ENCODE results near the gene GNA14.

DNA sequence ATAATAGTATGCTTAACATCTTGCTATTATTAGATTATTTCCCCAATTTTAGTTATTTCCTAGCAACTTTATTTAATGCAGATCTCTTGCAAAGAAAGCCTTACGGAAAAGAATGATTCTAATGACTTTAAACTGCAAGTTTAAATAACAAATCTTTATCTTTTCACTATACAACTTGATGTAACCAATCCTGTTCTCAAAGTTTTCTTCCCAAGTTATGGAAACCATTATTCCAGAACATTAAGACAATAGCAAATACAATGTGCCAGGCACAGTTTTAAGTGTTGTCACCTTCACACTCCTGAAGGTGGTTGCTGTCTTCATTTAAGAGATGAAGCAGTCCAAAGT lies 12.5 kb downstream of the ZFAND5 start:
- CAGE, long polyA plus RNA = no peak
- RRBS = no CpG with 5 or more reads among the region's 1 CpG

GRCh38 chr9:72352879-72353353 lies 12.1 kb downstream of the ZFAND5 start:
- CAGE, long polyA plus RNA = no peak
- RRBS = no CpG with 5 or more reads among the region's 3 CpGs

DNA sequence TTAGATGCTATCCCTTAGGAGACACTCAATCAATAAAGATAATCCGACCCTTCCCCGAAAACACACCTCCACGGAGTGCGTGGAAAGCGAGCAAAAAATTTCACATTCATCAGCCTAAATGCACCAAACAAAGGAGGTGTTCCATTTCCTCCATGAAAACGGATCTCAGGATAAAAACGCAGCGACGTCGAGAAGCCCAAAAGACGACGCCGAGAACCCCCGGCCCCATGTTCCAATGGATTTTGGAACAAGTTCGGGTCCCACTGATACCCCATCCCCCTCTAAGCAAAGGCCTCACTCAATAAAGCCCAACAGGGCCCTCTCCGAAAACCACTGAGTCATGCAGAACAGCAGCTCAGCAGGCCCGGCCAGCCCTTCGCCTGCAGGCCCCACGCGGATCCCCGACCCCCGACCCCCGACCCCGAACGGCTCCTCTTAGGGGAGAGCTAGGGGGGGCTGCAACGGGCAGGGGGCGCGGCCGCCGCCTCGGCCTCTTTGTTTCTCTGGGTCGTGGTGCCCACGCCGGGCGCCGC lies 1.1 kb downstream of the ZFAND5 start:
- CAGE, long polyA plus RNA = no peak
- RRBS = no CpG with 5 or more reads among the region's 36 CpGs

GRCh38 chr9:72553935-72554853 lies 32.8 kb downstream of the TMC1 start:
- CAGE, long polyA plus RNA = no peak
- RRBS = no CpG with 5 or more reads among the region's 6 CpGs

DNA sequence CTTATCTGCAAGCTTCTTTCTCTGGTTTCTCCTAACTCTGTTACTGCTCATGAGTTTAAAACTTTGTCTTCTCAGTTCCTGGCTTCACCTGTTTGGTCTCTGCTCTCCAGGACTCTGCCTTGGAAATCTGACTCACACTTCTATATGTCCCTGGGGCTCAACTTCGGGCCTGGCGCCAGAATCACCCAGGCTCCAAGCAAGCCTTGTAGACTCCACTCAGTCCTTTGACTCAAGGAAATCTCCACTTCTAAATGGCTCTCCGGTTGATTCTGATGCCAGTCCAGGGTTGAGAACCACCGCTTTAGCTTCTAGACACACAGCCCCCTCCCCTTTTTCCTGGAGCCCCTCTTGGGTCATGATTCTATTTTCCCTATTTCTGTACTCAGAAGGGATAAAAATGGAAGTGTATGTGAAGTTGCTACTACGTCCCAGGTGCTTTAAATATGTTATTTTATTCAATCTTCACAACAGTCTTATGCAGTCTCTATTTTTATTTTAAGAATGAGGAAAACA lies 57.9 kb downstream of the TMC1 start:
- CAGE, long polyA plus RNA = no peak
- RRBS = no CpG with 5 or more reads among the region's 5 CpGs

DNA sequence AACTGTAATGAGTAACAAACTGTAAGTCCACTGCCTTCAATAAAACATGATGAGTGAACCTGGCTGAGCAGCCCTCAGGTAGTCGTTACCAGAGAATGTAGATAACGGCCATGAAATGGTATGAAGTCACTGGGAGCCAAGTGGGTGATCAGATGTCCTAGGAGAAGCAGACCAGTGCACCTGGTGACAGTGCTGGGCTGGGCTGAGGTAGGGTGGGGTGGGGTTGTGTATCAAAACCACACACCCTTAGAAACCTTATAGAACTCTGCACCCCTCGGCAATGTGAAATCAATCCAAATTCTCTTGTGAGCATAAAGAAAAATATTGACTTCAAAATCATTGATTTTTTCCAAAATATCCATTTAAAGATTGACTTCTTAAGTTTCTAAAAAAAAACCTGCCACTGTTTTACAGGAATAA lies 203.5 kb downstream of the ALDH1A1 start:
- CAGE, long polyA plus RNA = no peak
- RRBS = no CpG with 5 or more reads among the region's 3 CpGs

DNA sequence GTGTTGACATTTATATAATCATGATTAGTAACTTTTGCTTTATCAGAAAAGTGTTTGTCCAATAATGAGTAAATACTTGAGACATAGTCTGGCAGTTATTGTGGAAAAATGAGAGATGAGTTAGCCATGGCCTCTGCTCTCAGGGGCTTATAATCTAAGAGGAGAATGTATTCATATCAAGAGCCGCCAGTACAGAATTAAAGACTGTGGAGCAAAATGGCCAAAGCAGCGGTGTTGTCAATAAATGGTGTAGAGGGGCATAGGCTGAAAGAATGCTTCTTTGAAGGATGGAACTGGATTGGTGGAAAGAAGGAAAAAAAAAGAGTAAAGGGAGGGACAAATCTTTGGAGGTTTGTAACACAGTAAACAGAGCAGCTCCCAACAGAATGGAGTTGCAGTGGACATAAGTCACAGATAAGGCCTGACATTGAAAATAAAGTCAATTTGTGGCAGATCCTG lies 9.2 kb downstream of the ALDH1A1 start:
- CAGE, long polyA plus RNA = no peak
- RRBS = no CpG with 5 or more reads among the region's 2 CpGs

GRCh38 chr9:72998574-72999148 lies 45.8 kb upstream of the ALDH1A1 start:
- CAGE, long polyA plus RNA = no peak
- RRBS = no CpG with 5 or more reads among the region's 8 CpGs

- CAGE, long polyA plus RNA = no peak
- RRBS = no CpG with 5 or more reads among the region's 19 CpGs
Observed at GRCh38 chr9:73131816-73132965, 19.5 kb upstream of the ANXA1 start.

DNA sequence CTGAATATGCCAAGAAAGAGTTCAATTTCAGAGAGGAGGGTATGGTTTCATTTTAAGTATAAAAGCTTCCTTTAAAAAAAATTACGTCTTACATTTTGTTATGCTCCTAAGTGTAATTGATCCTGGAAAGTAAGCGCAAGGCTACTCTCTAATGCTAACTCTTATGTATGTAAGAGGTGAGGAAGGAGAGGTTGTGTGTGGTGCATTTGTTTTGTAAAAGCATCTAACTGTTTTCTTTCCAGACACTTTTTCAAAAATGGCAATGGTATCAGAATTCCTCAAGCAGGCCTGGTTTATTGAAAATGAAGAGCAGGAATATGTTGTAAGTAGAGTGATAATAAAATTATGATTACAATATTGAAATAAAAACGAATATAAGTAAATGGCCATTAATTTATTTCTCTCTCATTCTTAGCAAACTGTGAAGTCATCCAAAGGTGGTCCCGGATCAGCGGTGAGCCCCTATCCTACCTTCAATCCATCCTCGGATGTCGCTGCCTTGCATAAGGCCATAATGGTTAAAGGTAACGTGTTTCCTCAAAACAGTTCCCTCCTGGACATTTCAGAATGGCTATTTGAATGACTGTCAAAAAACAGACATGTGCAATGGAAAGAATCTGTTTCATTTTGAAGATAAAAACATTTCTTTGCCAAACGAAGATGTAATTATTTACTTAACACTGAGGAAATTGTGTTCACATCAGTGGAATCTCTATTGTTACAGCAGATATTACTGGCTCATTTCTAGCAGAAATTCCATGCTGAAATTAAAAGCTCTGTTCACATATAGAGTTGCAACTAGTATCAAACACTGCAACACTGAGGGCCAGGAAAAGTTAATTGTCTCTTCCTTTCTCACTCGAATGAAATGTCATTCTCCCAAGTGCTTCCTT lies 6.9 kb downstream of the ANXA1 start:
- CAGE, long polyA plus RNA = no peak
- RRBS = no CpG with 5 or more reads among the region's 10 CpGs

DNA sequence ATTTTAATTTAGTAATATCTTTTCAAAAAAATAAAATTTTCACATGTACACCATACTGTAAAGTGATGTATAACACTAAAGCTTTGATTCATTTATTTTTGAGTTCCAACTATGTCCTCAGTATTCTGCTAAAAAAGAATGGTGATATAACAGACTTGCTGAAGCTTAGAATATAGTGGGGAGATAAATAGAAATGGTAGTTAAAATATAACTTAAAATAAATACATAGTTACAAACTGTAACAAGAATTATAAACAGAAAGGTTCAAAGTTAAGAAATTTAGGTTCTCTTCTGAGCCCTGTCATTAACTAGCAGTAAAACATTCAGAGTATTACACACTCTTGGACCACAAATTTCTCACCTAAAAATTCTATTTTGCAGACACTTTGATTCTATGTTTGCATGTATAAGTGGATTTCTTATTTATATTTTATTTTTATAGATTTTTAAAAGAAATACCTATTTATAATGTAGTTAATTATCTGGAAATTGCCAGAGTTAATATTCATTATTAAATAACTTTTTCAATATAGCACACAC lies 392.1 kb downstream of the ANXA1 start:
- CAGE, long polyA plus RNA = no peak

DNA sequence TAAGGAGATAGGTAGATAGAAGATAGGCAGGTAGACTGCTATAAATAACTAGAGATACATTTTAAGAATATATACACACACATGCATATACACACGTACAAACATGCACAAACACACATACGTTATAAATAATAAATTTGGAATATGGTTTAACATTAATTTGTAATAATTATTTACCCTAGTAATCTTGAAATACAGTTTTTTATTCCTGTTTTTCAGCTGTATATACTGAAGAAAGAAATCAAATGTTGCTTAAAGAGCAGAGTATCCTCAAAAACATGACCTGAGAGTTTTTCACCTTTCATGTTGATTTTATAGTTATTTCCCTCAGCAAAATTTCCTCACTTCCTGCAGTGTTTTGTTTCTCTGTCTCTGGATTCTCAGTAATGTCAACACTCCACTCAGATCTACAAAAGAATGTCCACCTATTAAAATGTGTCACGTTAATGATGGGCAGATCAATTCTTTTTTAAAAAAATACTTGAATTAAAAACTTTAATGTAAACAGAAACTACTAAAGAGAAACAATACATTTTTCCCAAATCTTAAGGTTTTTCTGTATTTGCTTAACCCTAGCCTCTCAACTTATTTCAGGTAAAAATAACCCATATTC lies 398.3 kb downstream of the ANXA1 start:
- CAGE, long polyA plus RNA = no peak
- RRBS = no CpG with 5 or more reads among the region's 3 CpGs

DNA sequence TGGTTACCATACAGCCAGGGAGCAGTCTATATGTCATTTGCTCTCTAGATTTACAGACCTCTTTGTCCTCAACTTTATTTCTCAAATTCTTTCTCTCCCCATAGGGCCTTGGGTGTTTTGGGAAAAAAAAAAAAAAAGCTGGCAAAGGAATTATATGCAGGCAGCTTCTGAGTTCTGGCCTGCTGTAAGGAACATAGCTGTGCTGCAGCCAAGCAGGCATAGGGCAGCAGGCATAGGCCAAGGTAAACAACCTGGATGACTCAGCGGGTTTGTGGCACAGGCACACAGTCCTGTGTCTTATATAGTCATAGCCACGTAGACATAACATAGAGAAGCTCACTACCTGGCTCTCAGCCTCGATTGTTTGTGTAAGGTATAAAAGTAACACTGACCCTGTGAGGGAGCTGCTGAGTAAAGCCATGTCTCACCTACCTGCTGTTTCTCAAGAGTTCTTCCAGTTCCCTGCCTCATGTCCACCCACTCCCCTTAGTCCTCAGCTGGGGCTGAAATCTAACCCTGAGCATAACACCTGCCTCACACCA lies 141.6 kb downstream of the OSTF1 start:
- CAGE, long polyA plus RNA = no peak
- RRBS = no CpG with 5 or more reads among the region's 3 CpGs

DNA sequence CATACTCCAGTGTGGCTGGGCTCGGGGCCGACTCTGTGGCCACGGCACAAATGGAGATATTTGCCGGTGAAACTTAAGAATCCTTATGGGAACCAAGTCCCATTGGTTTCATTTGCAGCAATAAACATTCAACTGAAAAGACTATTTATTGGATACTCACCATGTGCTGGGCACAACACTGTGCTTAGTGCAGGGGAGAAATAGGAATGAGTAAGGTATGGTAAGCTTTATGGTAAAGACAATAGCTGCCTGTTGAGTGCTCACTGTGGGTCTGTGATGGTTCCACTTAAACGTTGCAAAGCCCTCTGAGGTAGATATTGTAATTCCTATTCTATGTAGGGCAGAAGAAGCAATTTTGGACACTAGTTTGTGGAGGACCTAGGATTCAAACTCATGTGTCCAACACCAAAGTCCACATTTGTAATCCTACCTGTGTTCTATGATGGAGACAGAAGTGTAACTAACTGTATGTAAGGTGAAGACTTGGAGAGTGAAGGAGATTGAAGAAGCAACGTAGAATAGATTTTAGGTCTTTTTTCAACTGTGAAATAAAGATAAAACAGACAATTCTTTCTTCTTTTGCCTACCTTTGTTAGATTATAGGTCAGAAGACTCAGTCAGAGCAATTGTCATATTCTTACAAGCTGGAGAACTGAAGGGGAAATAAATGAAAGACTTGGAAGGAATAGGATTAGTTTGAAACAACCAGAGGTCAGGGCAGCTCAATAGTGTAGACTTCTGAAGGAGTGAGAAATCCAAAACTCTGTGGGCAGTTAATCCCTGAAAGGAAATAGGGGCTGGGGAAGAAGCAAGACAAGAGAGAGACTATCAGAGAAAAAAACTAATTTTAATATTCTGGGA lies 69.4 kb downstream of the PCSK5 start:
- CAGE, long polyA plus RNA = no peak
- RRBS = no CpG with 5 or more reads among the region's 6 CpGs

DNA sequence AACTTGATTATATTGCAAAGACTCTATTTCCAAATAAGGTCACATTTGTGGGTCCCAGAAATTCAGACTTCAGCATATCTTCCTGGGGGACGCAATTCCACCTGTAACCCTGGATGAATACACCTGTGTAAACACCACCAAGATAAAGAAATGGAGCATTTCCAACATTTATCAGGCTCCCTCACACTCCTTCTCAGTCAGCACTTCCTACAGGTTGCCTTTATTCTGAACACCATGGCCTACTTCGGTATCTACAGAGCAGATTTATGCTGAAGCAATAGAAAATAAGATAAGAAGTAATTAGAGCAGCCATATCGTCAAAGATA lies 127.1 kb downstream of the GCNT1 start:
- CAGE, long polyA plus RNA = no peak
- RRBS = no CpG with 5 or more reads among the region's 3 CpGs

DNA sequence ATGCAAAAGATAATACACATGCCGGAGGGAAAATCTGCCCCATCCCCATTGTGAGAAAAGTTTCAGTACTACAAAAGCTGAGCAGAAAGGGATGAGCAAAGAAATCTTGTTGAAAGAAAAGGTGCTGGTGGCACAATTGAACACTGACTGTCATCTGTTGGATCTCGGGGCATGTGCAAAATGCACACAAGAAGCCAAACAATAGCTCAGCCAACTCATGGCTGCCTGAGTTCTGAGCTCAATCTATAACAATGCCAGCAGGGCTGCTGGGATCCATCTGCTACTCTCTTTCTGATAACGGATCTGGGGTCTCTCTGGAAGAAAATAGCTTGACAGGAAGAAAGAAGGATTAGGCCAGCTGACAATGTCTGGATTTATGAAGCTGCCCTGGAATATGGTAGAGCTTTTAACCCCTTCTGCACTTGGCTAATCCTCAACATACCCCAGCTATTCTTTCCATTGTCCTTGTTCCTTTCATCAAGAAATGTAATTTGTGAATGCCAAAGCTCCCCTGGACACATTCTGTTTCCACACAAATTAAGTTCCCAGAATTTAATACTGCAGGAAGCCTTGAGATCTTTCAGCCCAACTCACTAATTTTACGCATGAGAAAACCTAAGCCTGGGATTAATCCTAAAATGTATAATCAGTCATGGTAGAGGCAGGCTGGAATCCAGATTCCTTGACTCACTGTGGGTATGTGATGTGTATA lies 204.5 kb downstream of the PRUNE2 start:
- CAGE, long polyA plus RNA = no peak
- RRBS = no CpG with 5 or more reads among the region's 4 CpGs

- CAGE, long polyA plus RNA = no peak
- RRBS = no CpG with 5 or more reads among the region's 9 CpGs
Observed at GRCh38 chr9:76703202-76703857, 202.6 kb downstream of the PRUNE2 start.

DNA sequence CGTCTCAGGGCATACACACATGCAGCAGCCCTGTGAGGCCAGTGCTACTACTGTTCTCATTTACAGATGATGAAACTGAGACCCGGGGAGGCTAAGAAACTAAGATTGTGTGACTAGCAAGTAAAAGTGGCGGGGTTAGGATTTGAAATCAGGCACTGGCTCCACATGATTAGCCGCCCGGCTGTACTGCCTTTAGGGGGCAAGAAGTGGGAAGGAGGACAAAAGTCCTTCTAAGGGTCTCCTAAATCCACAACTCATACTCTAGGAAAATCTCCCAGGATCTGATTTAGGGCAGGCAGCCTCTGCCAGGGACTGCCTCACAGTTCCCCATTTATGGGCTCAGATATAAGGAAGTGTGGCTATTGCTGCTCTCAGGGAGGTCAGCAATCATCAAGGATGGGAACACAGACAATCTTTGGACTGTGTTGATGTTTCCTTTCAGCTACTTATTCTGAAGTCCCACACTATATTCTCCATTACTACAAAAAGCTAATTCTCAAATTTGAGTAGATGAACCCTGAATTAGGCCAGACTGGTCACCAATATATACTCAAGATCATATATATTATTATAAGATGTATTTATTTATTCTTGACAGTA lies 7.8 kb downstream of the PRUNE2 start:
- CAGE, long polyA plus RNA = no peak
- RRBS = 78% methylated on average over 3 of the region's 5 CpGs

GRCh38 chr9:77648201-77649157 lies at the start of gene GNA14:
Gene GNA14, minus strand, starts transcription at chr9:77648322.
- CAGE, long polyA plus RNA = no peak
- RRBS = 4% methylated on average over 11 of the region's 50 CpGs

GRCh38 chr9:77839771-77840180 lies 191.7 kb upstream of the GNA14 start:
- CAGE, long polyA plus RNA = no peak
- RRBS = no CpG with 5 or more reads among the region's 2 CpGs

All from AG04450 (cell line).